Metastatic Pancreatic Carcinoma in the Ovary (tissue), 1 donor: ENCODE measurements around a stretch of chr15.

- PRO-cap: no peak
Observed at GRCh38 chr15:96053206-96054393, 276.9 kb upstream of the NR2F2 start.

DNA sequence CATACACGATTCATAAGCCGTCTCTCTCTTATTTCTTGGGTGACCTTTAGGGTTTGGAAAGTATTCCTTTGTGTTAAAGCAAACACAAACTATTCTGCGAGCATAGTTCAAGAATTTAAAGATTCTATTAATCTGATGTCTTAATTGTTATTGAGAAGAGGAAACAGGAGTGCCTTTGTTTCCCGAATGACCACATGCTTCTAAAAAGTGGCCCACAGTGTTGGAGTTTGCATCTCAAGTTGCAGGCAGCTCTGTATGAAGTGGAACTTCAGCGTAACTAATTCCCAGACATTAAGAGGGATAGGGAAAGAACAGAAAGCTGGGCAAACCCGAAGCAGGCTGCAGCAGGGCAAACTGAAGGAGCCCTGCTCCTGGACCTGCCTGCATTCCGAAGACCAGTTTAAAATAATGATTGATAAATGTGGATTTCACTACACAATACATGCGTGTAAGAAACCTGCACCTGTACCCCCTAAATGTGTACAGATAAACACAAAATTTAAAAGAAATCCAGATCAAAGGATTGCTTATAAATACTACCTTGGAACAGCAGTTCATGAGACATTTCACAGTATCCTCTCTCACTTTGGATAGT lies 163.6 kb upstream of the NR2F2 start:
- PRO-cap: no peak

GRCh38 chr15:96209133-96209964 lies 121.2 kb upstream of the NR2F2 start:
- PRO-cap: no peak

DNA sequence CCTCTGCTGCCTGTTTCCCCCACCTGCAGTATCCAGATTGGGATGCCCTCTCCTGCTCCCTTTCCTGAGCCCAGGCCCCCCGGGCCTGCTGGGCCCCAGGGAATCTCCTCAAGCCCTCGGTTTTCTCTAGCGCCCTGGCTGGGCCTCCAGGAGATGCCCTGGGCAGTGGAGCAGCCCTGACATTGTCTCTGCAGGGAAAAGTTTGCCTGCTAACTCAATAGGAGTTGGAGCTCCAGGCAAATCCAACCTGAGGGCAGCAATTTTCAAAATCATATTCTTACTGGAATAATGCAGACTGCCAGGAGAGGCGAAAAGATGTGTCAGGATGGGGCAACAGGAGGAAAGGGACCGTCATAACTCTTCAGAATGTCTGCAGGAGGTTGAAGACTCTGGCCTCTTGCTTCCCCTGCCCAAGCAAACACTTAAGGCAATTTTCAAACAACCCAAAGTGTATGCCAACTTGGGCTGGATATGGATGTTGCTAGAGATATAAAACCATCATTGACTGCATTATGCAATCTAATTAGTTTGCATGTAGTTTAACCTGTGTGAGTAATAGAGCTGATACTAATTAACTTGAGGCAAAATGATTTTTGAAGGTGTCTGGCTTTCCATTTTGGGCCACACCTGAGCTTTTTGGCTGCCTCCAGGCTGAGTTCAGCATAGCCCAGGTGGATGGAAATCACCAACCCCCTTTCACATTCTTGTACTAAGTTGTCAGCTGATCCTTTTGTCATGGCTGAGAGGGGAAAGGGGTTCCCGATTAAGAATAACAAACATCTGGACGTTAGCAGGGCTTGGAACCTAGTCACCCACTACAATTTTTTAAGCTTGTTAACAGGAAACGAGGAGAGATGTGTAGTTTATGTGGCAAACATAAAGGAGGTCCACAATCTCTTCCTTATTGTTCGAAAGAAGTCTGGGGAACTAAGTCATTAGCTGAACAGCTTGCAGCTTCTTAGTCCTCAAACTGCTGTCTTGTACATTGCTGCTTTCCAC lies 4.6 kb downstream of the NR2F2 start:
- PRO-cap: no peak

- PRO-cap: no peak
Observed at GRCh38 chr15:96336911-96337795, 6.7 kb downstream of the NR2F2 start.

- PRO-cap: no peak
Observed at GRCh38 chr15:96341799-96342507, 11.5 kb downstream of the NR2F2 start.

DNA sequence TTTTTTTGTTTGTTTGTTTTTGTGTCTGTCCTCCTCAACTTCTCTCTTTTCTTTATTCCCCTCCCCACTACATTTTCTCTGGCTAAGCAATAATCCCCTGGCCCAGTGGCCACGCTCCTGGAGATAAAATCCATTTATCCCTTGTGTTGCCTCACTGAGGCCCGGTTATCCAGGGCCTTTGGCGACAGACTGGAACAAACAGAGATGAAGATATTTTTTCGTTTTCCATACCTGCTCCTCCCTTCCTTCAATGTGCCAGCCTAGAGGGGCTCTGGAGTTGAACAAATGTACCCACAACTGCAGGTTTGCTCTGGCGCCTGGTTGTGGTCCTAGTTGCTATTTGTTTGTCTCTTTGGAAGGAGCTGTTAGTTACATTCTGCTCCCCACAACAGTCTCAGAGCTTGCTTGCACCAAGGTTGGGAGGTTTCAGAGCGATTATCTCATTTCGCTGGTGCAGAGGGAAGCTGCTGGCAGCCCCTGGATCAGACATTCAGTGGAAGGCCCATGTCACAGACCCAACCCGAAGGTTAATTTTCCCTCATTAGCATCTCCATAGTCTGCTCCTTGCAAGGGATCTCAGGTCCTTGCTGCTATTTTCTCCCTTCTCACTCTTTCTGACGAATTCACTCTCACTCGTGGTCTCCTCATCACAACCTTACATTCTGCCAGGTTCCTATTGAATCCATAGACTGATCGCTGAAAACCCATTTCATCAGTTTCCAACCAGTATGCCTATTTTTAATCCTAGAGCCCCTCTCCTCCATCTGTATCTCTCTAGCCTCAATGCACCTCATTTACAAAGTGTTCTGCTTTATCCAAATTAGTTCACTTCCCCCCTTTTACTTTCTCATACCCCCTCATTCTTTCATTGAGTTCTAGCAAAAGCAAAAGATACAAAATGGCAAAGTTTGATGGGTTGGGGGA lies 18.1 kb downstream of the NR2F2 start:
- PRO-cap: no peak

DNA sequence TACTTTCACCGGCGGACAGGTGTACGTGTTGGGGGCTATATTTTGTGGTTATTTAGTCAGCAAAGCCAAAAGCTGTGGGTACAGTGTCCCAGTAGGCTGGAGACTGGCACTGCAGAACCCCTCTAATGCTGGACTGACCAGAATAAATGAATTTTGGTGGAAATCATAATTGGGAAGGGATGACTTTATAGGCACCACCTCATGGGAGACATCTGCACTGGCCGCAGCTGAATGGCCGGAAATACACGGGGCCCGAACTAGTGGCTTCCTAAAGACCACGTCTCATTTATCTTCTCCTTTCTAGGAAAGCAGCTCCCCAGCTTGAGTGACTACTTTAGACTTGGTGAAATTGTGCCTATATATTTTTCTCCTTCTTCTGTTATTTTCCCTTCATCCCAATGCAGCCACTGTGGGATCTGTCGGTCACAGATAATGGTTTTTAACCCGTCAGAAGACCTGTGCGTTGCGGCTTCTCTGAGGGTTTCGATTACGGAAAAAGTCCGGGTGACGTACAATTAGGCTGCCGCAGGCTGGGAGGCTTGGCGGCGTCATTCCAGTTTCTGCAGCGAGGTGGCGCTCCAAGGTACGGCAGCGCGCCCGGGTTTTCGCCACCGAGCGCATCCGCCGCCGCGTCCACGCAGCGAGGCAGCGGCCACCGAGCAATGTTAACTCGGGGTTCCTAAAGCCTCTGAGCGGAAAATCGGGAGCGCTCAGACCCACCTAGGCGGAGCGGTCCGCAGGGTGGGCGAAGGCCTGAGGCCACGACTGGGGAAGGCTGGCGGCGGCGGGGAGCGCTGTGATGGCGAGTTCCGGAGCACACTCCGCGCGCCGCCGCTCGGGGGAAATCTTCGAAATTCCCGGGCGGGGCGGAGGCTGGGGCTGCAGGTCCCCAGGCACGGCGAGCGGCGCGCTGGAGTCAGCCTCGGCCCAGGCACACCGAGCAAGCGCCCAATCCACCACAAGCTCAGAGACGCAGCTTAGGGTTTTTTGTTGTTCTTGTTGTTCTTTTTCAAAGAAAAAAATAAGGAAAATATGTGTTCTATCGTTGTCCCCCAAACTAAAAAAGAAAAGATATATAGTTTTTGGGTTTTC lies 26.3 kb downstream of the NR2F2 start:
- PRO-cap: bidirectional peak, plus-strand start at position 632 of the sequence, minus-strand start at position 489 of the sequence

DNA sequence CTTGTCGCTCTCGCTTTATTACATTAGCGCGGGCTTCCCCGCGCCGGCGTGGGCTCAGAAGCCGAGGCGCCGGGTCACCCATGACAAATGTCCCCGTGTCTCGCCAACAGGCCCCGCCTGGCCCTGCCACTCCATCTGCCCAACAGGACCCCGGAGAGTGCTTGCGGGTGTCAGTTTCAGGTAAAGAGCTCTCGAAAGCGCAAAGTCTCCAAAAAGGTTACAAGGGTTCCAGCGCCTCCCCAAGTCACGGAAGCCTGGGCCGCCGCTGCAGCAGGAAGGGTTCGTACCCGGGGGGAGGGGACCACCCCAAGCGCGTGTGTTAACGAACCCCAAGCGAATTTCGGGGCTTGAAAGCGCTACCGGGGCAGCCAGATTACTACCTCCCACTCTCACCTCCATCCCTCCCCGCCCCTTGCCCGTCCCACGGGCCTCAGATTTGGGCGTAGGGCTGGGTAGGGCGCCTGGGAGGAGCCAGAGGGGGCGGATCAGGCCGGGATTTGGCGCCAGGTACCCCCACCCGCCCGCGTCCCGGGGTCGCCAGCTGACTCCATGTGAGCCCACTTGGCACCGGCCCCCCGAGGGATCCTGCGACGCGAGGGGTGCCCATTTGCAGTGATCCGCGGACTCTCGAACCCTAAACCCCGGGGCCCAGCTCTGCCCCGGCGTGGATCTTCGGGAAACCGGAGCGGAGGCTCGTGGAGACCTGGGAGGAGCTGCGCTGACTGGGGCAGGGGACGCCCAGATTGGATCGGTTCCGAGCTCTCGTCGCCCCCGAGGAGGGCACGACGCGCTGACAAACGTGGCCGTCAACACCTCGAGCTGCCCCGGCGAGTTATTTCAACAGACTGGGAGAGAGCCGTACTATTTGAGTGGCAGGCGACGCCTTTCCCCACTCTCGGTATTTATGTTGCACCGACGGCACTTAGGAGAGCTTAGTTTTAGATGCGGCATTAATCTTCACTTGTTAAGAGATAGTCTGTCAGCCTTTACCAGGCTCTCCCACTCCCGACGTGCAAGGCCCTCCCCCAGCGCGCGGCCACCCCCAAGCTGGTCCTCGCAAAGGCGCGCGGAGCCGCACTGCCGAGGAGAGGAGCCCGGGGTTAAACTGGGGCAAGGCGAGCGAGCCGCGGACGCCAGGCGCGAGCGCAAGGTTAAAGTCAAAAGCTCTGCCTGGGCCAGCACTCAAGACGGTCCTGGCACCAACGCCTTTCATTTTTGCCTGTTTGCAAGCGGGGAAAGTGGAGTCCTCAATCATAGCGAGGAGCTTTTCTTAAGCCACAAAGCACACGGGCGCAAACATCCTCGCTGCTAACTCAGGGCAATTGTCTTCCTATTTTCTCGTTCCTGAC lies 86.1 kb downstream of the NR2F2 start:
- PRO-cap: no peak

DNA sequence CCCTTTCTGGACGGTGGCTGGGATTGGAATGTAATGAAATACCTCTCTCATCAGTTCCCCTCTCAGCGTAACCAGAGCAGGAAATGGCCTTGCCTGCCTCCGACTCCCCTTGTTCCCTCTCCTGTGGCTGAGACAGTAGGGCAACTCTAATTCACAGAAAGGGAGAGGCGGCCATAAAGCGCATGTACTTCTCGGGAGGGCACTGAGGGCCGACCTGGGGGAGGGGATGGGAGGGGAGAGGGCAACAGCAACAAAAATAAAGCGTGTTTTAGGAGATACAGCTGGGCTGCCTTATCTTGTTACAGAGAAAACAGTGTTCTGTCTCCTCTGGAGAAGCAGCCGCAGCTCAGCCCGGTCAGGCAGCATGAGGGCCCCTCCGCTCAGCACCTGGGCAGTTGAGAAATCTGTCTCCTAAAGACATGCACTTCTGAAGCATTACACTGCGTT lies 783.3 kb upstream of the ARRDC4 start:
- PRO-cap: no peak

GRCh38 chr15:98554972-98555256 lies 93.4 kb upstream of the IGF1R start:
- PRO-cap: no peak

- PRO-cap: no peak
Observed at GRCh38 chr15:98660765-98661140, 12.4 kb downstream of the IGF1R start.

DNA sequence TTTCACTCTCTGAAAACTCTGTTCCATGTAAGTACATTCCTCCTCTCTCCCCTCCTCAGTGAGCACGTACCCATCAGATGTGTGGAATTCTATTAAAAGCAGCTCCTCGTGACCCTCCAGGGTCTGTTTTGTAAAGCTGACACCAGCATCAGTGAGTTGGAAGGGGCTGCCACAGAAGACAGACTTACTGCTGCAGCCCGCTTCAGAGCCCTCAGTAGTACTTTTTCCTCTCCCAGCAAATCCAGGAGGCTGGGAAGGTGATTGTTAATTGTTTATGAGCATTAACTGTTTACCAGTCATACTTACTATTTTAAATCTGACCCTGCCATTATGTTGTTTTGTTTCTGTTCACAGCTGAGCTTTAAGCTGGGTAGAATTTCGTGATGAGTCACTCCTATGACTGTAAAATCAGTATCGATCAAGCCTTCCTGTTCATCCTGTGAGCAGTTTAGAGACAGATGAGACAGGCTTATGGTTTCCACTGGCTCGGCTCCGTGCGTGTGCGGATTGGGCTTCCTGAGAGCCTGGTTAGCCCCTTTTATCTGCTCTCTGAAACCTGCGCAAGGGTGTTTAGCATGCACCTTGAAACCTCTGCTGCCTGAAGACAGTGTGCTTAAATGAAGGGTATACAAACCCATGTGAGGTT lies 20.5 kb downstream of the IGF1R start:
- PRO-cap: unidirectional peak, plus-strand start at position 154 of the sequence

DNA sequence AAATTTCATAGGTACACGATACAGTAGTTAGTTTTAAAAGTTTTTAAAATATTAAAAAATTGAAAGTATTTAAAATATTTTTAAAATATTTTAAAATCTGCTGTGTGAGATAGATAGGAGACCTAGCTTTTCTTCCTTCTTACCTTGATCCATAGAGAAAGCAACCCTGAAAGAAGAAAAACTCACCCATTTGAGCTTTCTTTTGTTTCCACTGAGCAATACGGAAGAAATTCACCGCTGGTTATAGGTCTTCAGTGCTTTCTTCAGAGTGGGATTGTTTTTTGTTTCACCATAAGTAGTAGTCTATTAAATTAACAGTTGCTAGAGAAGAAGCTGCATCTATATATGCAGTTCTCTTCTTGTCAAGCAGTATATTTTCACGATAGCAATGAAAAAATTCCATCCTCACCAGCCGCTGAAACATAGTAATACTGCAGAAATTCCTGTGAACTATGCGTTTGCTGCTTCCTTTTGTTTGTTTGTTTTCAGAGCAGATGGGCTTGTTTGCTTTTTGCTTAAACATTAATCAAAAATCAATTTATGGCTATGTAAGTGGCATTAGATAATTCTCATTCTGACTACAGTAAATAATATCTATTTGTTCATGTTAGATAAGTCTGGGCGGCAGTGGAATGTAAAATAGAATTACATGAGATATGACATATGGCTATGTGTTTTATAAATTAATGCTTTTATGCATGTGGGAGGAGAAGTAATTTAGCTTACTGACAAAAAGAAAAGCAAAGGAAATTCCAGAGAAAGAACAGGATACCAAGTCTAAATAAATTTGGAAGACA lies 163.9 kb downstream of the PGPEP1L start:
- PRO-cap: unidirectional peak, minus-strand start at position 445 of the sequence

DNA sequence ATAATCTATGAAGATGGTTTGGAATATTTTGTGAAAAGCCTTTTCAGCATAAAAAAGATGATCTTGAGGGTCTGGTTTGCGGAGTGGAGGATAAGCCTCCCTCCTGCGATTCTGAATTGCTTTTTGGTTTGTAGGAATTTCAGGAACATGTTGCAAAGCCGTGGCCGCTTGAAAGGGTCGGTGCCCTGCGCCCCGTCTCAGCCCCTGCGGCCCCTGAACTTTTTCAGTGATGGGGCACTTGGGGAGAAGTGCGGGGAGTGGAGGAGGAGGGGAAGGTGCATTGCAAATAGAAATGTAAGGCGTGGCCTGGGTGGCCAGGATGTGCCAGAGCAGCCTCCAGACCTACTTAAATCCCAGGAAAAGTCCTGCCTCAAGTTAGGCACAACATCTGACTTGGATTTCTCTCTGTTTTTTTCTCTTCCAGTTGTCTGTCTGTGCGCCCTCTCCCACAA lies 154.0 kb downstream of the PGPEP1L start:
- PRO-cap: unidirectional peak, minus-strand start at position 228 of the sequence

DNA sequence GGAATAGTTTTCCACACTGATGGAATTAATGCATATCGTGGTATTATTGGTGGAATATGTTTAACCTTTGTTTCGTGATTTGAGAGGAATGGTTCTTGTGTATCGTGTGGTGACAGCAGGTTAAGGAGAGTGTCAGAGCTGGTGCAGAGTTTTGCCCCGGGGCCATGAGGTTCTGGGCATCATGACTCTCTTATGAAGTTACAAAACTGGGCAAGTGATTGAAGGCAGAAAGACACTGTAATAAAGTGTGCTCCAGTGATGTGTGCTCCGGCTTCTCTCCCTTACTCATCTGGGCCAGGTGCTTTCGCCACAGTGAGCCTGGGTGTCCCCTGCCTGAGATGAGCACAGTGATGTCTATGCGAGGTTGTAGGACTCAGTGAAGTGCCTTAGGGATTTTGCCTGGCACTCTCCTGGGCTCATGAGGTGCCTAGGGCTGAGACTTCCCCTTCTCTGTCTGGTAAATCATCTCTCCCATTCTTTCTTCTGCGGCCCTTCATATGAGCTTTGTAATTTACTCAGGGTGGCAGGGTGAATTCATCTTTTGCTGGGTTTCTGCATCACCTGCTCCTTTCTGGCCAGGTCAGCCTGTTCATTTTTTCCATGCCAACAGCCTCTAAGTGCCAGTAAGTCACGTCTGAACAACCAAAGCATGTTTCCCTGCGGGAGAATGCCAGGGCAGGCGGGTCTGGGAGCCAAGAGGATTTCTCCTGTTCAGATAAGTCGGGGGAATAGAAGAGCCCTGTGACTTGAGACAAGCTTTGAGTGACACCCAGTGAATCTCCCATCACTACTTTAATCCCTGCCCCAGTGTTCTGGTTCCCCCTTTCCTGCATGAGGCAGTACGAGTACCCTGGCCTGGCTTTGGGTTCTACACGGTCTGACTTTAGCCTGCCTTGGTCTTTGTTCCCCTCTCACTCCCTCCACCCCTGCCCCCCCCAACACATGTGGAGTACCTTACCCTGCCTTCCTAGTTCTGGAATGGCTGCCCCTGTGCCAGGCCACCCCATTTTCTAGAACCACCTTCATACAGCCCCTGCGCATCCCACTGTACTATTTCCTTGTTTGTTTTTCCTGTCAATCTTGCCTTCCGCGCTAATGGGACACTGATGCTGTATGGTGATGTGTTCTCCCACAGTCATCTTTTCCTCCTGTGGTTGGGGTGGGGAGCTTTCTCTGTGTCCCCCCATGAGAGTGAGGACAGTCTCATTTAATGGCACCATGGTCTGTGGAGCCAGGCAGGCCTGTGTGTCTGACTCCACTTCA lies 153.1 kb downstream of the PGPEP1L start:
- PRO-cap: no peak

DNA sequence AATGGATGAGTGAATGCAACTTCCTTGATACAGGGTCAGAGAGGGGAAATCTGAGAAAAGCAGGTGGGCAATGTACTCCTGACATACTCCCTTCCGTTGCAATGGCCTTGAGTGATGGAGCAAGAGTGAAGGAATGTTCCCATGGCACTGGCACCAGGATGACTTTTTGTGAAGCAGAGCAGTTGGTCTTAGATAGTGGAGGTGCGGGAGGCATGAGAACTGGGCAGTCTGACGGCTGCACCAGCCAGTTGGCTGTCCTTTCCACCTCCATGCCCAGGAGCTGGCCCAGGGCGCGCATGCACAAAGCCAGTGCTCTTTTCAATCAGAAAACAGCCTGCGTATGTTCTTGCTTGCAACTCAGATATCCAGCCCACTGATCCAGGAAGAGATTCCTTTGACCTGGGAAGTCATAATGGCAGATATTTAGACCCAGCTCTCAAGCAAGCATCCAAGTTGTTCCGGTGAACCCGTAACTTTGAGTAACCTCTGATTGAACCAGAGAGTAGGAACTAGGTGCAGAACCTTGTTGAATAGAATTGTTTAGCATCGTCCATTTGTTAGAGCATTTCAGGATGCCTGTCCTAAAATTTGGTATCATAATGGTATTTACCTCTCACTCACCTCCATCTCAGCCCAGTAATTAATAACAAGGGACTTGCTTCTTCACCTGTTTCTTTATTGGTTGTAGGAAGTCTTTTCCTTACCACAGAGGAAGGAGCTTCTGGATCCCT lies 136.7 kb downstream of the PGPEP1L start:
- PRO-cap: no peak

DNA sequence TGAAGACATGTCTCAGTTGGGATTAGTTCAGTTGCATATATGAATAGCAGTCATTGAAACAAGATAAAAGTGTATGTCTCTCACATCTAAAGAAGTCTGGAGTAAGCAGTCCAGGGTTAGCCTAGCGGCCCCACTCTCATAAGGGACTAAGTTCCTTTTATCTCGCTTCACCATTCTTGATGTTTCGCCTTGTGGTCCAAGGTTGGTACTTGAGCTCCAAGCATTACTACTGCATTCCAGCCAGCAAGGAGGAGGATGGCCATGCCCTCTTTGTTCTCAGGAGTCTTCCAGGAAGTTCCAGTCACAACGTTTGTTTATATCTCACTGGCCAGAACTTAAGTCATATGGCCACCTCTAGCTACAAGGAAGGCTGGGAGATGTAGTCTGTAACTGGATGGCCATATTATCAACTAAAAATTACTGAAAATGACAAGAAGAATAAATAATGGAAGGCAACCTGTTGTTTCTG lies 118.8 kb downstream of the PGPEP1L start:
- PRO-cap: no peak

DNA sequence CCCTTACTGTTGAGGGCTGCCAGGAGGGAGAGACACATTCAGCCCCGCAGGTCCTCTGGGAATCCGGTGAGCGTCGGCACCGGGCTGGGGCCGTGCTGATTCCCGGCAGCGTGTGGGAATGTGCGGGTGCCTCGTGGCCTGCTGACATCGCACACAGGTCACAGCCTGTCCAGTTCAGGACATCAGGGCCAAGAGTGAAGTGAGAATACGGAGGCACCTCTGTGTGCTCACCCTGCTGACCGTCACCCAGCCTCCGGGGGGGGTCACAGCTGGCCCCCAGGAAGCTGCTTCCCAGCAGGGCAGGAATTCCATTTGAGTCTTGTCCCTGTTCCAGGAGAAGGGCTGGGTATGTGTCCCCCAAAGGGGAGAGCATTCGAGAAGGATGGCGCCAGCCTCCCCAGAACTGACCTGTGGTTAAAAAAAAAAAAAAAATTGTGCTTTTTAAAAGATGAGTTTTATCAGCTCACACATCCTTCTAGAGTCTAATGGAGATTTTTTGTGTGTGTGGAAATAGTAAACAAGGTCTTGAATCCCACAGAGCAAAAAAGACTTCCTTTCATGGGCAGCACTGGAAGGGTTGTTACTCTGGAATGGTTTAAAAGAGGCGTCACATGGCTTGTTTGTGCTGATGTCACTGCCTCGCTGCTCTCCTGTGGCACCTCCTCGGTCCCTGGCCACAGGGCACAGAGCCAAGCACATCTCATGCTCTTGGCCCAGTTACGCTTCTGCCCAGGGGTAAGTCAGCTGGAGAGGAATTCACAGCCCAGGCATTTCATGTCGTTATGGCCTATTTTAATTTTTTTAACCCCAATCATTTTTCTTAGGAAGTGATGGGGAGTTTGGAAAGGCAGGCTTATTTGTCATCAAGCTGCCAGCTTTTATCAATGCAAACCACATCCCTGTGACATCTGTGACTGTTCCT lies 53.4 kb downstream of the PGPEP1L start:
- PRO-cap: no peak

- PRO-cap: no peak
Observed at GRCh38 chr15:98980096-98980661, 27.4 kb downstream of the PGPEP1L start.